Liver (tissue), 9 donors: ENCODE measurements around the genes EIF6 and ERGIC3.

DNA sequence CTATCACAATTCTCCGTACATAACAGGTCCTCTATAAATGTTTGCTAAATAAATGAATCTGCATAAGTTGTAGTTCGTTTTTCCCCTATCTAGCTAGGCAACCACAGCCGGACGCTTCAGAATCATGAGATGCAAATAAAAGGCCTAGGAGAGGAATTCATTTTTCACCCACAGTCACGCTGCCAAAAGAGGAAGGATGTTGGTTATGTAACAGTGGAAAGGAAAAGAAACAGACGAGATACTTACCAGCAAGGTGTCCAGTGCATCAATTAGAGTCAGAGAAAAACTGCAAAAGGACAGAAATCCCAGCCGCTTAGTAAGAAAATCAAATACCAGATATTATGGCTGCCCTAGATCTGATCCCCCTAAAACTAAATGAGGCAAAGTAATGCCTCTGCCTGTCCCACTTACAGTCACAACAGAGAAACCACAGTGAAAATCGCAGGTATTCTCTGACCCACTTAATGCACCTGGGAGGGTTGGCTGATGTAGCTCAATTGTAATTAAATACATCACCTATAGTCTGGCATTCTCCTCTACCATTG is 2.3 kb downstream of the EDEM2 start:
- PRO-cap, 5 experiments: no peak in any of the 5 experiments
- RAMPAGE, long total RNA, 2 experiments: no peak in any of the 2 experiments
- RRBS: no CpG with 5 or more reads among the region's 8 CpGs

GRCh38 chr20:35251972-35252549 is 25.6 kb downstream of the MMP24 start:
- PRO-cap, 5 experiments: no peak in any of the 5 experiments
- RAMPAGE, long total RNA, 2 experiments: no peak in any of the 2 experiments
- RRBS: no CpG with 5 or more reads among the region's 4 CpGs

- PRO-cap, 5 experiments: no peak in any of the 5 experiments
- RAMPAGE, long total RNA, 2 experiments: no peak in any of the 2 experiments
- RRBS: no CpG with 5 or more reads among the region's 9 CpGs
Observed at GRCh38 chr20:35260223-35260887, 17.6 kb downstream of the MMP24OS start.

DNA sequence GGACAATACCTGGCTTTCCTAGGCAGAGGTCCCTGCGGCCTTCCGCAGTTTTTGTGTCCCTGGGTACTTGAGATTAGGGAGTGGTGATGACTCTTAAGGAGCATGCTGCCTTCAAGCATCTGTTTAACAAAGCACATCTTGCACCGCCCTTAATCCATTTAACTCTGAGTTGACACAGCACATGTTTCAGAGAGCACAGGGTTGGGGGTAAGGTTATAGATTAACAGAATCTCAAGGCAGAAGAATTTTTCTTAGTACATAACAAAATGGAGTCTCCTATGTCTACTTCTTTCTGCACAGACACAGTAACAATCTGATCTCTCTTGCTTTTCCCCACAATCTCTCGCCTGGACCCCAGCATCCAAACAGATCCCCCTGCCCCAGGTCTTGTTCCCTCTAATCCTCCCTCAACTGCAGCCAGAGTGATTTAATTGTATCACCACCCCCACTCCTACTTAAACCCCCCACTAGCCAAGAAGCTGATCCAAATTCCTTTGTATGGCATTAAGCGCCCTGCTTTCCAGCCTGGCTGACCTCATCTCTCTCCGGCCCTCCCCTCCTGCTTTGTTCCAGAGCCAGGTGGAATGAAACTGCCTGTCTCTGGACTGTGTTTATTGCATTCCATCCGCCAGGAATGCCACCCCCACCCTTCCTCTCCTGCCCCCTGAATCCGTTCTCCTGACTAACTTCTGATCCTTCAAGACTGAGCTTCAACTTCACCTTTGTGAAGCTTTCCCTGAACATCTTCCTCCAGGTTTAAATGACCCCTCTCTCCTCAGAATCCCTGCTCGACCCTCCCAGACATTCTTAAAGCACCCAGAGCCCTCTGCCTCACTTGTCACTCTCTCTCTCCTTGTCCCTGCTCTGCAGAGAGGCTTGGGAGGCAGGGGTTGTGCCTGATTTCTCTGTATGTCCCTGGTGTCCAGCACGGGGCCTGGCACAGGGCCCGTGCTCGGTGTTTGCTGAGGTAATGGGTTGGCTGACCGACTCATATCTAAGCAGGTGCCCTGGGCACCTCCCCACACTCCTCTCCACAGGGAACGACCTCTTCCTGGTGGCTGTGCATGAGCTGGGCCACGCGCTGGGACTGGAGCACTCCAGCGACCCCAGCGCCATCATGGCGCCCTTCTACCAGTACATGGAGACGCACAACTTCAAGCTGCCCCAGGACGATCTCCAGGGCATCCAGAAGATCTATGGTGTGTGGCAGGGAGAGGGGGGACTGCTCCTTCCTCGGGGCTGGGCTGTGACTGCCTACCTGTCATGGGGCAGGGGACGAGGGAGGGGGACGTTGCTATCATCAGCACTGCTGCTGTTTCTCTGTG is 14.7 kb downstream of the MMP24OS start:
- PRO-cap, 5 experiments: peak in 1 of 5 experiments; most common plus-strand start position 1,043 of the sequence (in 1)
- RAMPAGE, long total RNA, 2 experiments: no peak in any of the 2 experiments
- RRBS: no CpG with 5 or more reads among the region's 24 CpGs

- PRO-cap, 5 experiments: peak in 5 of 5 experiments; most common plus-strand start chr20:35284805 (in 5); most common minus-strand start chr20:35284762 (in 2)
- RAMPAGE, long total RNA, 2 experiments: start-site peak on the plus strand in 1 of 2 experiments, at chr20:35284805-35284863 at its widest, 11 reads per replicate; start-site peak on the minus strand in 2 of 2 experiments, at chr20:35284736-35284788 at its widest, 216 to 495 reads per replicate
- RRBS: 2% methylated on average over 35 of the region's 80 CpGs
Observed at GRCh38 chr20:35284110-35285145, at the start of gene EIF6. EIF6 (minus strand) TSS chr20:35284772.

- PRO-cap, 5 experiments: no peak in any of the 5 experiments
- RAMPAGE, long total RNA, 2 experiments: no peak in any of the 2 experiments
- RRBS: no CpG with 5 or more reads among the region's 7 CpGs
Observed at GRCh38 chr20:35300206-35300807, 8.1 kb upstream of the FAM83C start.

DNA sequence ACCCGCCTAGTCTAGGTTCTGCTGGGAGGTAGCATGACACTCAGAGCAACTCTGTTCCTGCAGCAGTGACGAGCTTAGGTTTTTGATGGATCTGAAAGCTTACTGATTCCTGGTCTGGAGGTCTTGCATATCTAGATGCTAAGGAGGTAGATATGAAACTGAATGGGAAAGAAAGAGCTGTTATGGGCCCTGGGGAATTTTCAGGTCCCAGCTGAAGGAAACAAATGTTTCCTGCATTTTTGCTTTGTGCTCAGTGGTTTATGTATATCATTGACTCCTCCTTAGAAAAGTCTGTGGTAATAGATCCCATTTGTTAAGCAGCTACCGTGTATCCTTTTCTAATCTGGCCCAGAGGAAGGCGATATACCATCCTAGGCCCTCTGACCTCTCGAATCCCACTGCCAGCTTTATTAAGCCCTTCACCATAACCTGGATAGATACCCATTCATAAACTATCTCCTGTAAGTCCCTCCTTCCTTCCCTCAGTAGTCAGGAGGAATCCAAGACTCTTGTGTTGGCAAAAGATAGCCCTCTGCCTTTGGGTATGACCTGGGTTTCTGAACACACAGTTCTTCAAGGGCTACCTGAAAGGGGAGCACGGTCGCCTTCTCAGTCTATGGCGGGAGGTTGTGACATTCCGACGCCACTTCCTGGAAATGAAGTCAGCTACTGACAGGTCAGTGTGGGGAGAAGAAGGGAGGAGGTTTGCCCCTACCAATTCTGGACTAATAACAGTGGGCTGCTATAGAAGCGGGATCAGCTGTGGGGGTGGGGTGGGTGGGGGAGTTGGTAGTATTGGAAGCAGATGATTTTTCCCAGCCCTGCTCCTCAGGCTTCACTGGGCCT is 11.2 kb downstream of the CEP250 start:
- PRO-cap, 5 experiments: peak in 1 of 5 experiments; most common minus-strand start position 648 of the sequence (in 1)
- RAMPAGE, long total RNA, 2 experiments: no peak in any of the 2 experiments
- RRBS: no CpG with 5 or more reads among the region's 11 CpGs

- PRO-cap, 5 experiments: peak in 5 of 5 experiments; most common plus-strand start chr20:35542058 (in 5); most common minus-strand start chr20:35541877 (in 4)
- RAMPAGE, long total RNA, 2 experiments: start-site peak on the plus strand in 2 of 2 experiments, at chr20:35542058-35542091 at its widest, 574 to 678 reads per replicate
- RRBS: 1% methylated on average over 4 of the region's 71 CpGs
Observed at GRCh38 chr20:35541311-35542740, at the start of gene ERGIC3. ERGIC3 (plus strand) TSS chr20:35542078.

- PRO-cap, 5 experiments: no peak in any of the 5 experiments
- RAMPAGE, long total RNA, 2 experiments: no peak in any of the 2 experiments
- RRBS: no CpG with 5 or more reads among the region's 2 CpGs
Observed at GRCh38 chr20:35611453-35611890, 4.2 kb upstream of the SPAG4 start.

DNA sequence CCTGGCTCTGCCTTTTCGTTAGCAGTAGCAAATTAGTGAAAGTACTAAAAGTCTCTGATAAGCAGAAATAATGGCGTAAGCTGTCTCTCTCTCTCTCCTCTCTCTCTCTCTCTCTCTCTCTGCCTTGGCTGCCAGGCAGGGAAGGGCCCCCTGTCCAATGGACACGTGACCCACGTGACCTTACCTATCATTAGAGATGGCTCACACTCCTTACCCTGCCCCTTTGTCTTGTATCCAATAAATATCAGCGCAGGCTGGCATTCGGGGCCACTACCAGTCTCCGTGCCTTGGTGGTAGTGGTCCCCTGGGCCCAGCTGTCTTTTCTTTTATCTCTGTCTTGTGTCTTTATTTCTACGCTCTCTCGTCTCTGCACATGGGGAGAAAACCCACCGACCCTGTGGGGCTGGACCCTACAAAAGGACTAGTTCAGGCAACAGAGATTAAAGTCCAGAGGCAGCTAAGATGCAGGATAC is 11.8 kb downstream of the NFS1 start:
- PRO-cap, 5 experiments: no peak in any of the 5 experiments
- RAMPAGE, long total RNA, 2 experiments: no peak in any of the 2 experiments
- RRBS: no CpG with 5 or more reads among the region's 10 CpGs

DNA sequence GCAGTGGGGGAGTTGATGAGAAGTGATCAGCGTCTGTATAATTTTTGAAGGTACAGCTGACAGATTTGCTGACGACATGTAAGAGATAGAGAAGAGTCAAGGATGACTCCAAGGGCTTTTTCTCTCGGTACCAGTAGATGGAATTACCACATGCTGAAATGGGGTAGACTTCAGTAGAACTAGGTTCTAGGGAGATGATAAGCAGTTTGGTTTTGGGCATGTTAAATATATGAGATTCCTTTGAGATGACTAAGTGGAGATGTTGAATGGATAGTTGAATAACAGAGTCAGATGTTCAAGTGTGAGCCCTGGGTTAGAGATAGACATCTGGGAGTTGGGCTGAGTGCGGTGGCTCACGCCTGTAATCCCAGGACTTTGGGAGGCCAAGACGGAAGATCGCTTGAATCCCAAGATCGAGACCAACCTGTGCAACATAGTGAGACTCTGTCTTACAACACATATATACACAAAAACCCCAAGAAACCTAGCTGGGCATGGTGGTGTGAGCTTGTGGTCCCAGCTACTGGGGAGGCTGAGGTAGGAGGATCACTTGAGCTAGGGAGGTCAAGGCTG is 50.1 kb downstream of the PHF20 start:
- PRO-cap, 5 experiments: no peak in any of the 5 experiments
- RAMPAGE, long total RNA, 2 experiments: no peak in any of the 2 experiments
- RRBS: no CpG with 5 or more reads among the region's 8 CpGs

- PRO-cap, 5 experiments: no peak in any of the 5 experiments
- RAMPAGE, long total RNA, 2 experiments: no peak in any of the 2 experiments
- RRBS: no CpG with 5 or more reads among the region's 12 CpGs
Observed at GRCh38 chr20:36064105-36064470, 90.5 kb upstream of the EPB41L1 start.

- PRO-cap, 5 experiments: no peak in any of the 5 experiments
- RAMPAGE, long total RNA, 2 experiments: no peak in any of the 2 experiments
- RRBS: 7% methylated on average over 7 of the region's 41 CpGs
Observed at GRCh38 chr20:36091424-36092384, 62.8 kb upstream of the EPB41L1 start.

GRCh38 chr20:36147905-36148311 is 6.6 kb upstream of the EPB41L1 start:
- PRO-cap, 5 experiments: no peak in any of the 5 experiments
- RAMPAGE, long total RNA, 2 experiments: no peak in any of the 2 experiments
- RRBS: no CpG with 5 or more reads among the region's 4 CpGs

DNA sequence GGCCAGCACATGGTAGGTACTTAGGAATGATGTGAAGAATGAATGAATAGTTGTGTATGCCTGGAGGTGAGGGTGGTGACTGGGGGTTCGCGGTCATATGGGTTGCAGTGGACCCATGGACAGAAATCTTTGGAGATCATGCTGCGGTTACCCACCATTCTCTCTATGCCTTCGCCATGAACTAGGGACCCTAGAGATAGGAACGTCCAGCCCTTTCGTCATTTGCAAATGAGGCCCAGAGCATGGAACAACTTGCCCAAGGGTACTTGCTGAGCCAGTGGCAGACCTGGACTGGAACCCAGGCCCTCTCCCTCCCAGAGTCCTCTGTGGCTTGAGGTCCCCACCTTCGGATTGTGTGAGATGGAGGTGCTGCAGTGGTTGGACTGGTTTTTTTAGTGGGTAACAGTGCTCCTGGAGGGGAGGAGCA is 1.1 kb upstream of the EPB41L1 start:
- PRO-cap, 5 experiments: no peak in any of the 5 experiments
- RAMPAGE, long total RNA, 2 experiments: no peak in any of the 2 experiments
- RRBS: no CpG with 5 or more reads among the region's 7 CpGs

DNA sequence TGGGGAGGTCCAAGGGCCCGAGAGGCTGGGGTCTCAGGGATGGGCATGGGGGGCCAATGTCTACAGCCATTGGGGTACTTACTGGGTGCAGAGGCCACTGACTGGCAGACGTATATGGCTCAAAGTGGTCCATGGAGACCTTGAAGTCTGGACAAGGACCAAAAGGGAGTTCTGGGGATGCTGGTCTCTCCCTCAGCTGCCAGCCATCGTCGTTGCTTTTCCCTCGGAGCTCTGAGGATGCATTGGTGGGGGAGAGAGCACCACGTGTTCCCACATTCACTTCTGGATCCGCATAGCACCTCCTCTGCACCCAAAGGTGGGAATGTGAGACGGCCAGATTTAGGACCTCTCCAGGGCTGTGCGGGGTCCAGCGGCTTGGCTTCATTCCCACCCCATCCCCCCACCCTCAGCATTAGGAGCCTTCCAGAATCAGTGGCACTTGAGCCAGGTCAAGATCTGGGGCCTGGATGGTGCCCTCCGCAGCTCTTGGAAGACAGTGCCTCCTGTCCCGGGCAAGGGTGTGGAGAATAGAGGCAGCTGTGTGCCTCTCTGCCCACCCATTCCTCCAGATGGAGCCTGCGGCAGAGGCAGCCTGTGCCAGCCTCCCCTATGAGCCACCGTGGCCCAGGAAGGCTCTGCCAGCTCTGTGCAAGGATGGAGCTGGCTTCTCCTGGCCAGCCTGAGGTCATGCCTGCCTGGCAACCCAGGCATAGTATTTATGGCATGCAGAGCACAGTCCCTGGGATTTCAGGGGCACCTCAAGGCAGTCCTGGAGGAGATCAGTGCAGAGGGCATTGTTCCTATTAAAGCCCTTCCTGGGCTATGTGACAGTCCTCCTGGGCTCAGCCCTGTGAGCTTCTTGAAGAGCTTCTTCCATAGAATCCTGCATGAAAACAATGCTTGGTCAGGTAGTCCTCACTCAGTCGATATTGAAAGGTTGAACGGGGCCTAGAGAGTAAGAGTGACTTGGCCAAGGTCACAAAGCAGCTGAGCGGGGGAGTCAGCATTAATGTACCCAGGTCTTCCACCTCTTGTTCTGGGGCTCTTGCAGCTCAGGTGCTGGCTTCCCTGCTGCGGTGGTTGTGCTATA is 1.3 kb downstream of the EPB41L1 start:
- PRO-cap, 5 experiments: no peak in any of the 5 experiments
- RAMPAGE, long total RNA, 2 experiments: no peak in any of the 2 experiments
- RRBS: no CpG with 5 or more reads among the region's 18 CpGs

- PRO-cap, 5 experiments: no peak in any of the 5 experiments
- RAMPAGE, long total RNA, 2 experiments: no peak in any of the 2 experiments
- RRBS: no CpG with 5 or more reads among the region's 18 CpGs
Observed at GRCh38 chr20:36173241-36174064, 18.9 kb downstream of the EPB41L1 start.

DNA sequence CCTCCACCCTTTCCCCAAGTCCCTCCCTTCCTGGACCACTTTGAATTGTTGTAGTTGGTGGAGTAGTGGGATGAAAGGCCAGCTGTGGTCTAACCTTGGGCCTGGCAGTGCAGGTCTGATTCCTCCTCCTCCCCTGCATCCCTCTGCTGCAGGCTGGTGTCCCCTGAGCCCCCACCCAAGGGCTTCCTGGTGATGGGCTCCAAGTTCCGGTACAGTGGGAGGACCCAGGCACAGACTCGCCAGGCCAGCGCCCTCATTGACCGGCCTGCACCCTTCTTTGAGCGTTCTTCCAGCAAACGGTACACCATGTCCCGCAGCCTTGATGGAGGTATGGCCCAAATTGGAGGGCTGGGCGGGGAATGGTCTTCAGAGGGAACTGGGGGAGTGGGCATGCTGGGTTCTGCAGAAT is 35.9 kb downstream of the EPB41L1 start:
- PRO-cap, 5 experiments: no peak in any of the 5 experiments
- RAMPAGE, long total RNA, 2 experiments: no peak in any of the 2 experiments
- RRBS: 99% methylated on average over 4 of the region's 8 CpGs

DNA sequence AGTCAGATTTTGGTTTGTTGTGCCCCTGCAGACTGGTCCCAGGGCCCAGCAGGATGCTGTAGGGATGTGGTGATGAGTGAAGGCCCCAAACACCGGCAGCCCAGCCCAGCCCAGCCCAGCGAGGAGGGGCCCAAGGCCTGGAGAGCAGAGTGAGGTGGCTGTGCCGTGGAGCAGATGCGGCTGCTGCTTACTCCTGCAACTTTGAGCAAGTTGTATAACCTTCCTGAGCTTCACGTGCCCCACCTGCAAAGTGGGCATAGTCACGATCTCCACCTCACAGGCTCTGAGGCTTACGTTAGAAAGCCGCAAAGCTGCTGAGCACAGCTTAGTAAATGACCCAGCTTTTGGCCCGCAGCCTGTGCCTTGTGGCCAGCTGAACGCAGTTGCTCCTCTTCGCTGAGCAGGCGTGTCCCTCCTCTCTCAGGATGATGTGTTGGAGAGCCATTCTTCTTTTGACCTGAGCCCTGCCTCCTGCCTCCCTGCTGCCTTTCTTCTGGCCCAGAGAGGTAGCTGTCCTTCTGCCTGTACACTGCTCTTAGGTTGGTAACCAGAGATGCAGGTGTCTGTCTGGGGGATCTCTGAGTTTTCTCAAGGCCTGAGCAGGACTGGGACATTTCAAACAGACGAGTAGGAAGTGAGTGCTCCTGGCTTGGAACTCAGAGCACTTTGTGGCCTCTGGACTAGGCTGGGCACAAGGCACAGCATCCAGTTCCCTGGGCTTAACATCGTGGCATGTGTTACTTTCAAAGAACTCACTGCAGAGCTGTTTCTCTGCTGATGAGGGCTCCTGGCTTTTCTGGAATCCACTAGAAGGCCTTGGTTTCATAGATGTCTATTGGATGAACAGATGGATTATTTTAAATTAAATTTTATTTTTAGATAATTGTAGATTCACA is 47.5 kb upstream of the MYL9 start:
- PRO-cap, 5 experiments: no peak in any of the 5 experiments
- RAMPAGE, long total RNA, 2 experiments: no peak in any of the 2 experiments
- RRBS: no CpG with 5 or more reads among the region's 14 CpGs

DNA sequence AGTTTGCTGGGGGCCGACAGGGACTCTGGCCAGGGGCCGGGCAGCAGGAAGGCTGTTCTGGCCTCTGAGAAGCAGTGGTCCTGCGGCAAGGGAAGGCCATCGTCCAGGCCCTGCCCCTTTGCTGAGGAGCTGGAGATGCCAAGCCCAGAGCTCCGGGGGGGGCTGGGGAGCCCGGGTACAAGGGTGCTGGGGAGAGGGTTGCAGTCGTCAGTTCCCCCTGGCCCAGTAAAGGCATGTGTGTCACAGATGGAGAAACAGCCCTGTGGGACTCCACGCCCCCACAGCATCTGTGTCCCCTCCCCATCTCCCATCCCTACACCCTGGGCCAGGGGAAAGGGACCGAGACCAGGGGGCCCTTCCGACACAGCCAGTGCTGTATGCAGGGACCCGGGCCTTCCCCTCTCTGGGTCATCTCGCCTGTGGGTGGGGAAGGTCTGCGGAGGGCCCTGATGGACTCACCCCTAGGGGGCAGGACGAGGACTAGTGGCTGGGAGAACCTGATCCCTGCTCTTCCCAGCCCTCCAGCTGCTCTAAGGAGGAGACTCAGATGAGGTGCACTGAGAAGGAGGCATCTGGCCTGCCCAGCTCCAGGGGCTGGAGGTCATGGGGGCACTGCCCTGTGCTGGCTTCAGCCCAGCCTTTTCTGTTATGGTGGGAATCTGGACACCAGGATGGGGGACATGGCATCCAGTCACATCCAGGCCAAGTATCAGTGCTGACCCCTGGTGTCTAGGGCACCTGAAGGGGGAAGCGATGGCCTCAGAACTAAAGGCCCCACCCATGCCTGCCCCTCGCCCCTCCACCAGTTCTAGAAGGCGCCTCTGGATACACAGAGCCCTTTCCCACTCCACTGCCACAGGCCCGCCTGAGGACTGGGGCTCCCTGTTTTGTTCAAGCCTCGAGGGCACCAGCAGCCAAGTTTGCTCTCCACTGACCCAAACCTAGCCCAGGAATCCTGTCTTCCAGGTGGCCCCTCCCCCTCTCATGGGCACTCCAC is 710 bp downstream of the MYL9 start:
- PRO-cap, 5 experiments: no peak in any of the 5 experiments
- RAMPAGE, long total RNA, 2 experiments: no peak in any of the 2 experiments
- RRBS: 18% methylated on average over 2 of the region's 19 CpGs